Cardiac ventricle fibroblast (primary cell): ENCODE measurements around a stretch of chr6.

GRCh38 chr6:154405979-154406744, 49.6 kb upstream of the IPCEF1 start:
- RAMPAGE, long total RNA = no peak

DNA sequence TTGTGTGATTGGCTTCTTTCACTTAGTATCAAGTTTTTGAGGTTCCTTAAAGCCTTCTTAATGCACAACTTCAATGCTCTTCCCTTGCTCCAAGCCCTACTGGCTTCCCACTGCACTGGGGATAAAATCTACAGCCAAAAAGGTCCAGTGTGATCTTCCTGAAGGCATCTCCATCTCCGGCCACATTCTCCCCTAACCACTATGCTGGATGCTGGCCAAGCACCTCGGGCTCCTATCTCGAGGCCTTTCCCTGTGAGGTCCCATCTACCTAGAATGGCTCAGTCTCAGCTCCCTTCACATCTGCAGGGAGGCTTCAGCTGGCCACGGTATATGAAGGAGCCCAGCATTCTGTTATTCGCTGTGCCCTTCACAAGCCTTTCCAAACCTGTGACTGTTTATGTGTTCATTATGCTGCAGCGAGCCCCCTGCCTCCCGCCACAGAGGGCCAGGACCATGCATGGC, 48.0 kb downstream of the CNKSR3 start:
- RAMPAGE, long total RNA = no peak

- RAMPAGE, long total RNA = no peak
These were observed 1.5 kb downstream of the CNKSR3 start for GRCh38 chr6:154509159-154509297.

DNA sequence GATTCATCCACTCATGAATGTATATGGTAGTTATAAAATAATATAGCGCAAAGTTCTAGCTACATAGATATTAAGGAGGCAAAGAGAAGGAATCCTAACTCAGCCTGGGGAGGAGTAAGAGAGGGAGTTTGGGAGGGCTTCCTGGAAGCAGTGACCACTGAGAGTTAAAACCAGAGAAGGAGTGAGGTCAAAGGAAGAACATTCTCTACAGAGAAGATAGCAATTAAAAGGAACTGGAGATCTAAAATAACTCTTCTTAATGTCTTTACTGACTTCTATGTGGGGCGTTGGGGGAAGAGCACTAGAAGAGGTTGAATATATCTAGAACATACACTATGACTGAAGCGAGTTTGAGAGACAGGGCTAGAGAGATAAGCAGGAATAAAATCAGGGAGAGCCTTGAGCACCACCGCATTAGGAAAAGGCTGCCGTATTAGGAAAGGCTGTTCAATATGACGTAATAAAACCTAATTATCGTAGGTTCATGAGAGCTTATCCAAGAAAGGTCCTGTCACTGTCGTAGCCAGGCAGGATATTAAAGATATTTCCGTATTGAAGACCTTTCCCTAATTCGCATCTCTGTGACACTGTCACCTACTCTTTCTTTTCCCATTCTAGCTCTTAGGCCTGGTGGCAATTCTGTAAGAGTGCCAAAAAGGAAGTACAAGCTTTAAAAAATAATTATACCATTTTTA, 81.9 kb upstream of the CNKSR3 start:
- RAMPAGE, long total RNA = no peak

- RAMPAGE, long total RNA = no peak
These were observed 774 bp downstream of the SCAF8 start for GRCh38 chr6:154733573-154734807.

DNA sequence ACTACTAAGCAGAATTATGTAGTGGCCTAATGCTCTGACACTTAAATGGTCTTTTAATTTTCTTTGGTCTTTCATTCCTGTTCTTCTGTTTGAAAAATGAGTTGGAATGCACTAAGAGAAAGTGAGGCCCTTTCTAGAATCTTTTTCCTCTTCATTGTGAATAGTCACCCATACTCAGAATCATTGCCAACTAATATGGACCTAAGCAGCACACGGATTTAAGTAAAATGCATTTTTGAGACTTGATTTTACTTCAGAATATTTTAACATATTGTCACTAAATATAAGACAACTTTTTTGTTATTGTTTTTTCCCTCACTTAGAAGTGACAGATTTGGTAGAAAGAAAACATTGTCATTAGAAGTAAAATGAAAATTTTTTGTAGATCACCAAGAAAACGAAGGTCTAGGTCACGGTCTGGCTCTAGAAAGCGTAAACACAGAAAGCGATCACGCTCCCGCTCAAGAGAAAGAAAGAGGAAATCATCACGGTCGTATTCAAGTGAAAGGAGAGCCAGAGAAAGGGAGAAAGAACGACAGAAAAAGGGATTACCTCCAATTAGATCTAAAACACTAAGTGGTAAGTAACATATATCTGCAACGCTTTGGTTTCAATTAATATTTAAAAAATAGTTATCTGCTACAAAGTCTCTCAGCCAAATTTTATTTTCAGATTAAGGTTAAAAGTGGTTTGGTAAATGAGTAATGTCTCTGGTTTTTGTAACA, 76.6 kb downstream of the SCAF8 start:
- RAMPAGE, long total RNA = no peak

- RAMPAGE, long total RNA = no peak
These were observed 97.5 kb downstream of the SCAF8 start for GRCh38 chr6:154830597-154831253.

GRCh38 chr6:154872283-154872785, 122.8 kb upstream of the TIAM2 start:
- RAMPAGE, long total RNA = no peak

DNA sequence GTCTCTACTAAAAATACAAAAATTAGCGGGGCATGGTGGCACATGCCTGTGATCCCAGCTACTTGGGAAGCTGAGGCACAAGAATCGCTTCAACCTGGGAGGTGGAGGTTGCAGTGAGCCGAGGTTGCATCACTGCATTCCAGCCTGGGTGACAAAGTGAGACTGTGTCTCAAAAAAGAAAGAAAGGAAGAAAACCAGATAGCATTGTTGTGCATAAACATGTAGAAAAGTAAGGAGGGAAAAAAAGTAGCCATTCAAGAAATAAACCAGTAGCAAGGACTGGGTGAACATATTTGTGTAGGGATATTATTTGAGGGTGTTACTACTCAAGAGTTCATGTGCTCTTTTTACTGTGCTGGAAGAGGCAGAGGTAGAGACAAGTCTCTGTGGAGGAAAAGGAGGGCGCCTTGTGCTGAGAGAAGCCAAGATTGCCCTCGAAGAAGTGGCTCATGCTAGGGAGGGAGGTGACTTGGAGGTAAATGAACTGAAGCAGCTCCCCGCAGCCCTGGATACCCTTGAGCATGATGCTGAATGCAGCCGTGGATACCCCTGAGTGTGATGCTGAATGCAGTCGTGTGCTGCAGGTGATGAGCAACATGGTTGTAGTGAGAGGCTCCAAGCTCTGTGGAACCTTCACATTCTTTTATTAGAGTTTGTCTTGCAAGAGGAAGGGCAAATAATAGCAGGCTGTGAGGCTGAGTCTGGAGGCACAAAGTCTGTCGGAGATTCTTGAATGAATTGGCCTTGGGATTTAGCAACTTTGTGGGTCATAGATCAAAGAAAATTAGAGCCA, 120.5 kb upstream of the TIAM2 start:
- RAMPAGE, long total RNA = no peak

GRCh38 chr6:154891683-154892369, 103.3 kb upstream of the TIAM2 start:
- RAMPAGE, long total RNA = no peak

DNA sequence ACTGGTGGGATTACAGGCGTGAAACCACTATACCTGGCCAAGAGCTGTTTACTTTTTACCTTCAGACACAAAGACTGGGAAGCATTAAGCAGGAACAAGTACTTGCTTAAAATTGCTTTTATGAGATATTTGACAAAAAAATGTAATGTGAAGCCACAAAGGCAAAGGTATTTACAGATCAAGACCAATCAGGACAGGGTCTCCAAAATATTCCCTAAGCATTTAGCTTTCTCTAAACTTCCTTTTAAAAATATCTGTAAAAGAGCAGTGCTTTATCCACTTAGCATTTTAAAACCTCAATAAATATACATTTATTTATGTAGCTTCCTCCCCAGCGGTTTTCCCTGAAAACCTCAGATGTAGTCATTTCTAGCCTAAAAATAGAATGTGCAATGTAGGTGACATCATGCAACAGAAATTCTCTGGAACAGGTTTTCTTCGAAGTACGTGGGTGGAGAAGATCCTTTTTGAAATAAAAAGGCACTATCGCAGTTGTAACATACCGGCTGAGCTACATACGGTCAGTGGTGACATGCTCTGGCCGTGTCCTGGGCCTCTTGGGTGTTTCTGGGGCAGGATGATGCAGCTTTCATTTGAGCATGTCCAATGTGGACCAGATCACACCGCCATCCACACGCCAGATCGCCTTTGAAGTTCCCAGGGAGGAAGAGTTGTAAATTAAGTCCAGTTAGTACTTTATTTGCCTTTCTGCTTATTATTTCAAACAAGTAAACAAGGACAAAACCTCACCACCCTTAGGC, 109.7 kb upstream of the CLDN20 start:
- RAMPAGE, long total RNA = no peak

GRCh38 chr6:155182945-155183626, 80.7 kb upstream of the CLDN20 start:
- RAMPAGE, long total RNA = no peak

DNA sequence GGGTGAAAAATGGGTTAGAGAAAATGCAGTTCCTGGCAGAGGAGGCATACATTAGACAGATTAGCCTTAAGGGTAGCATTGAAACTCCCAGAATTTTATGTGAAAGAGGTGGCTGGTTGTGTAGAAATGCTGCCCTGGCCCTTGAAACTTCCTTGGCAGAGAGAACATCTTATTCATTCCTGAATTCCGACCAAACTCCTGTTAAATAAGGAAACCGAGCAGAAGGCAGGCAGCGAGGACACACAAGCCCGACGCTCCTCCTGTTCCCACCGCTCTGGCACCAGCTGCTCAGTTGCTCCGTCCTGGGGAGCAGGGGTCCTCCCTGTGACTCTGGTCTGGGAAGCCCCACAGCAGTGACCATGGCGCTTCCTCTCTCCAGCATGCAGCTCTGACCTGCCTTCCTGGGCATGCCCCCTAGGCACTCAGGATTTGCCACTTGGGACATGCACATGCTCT, 35.2 kb upstream of the CLDN20 start:
- RAMPAGE, long total RNA = no peak

DNA sequence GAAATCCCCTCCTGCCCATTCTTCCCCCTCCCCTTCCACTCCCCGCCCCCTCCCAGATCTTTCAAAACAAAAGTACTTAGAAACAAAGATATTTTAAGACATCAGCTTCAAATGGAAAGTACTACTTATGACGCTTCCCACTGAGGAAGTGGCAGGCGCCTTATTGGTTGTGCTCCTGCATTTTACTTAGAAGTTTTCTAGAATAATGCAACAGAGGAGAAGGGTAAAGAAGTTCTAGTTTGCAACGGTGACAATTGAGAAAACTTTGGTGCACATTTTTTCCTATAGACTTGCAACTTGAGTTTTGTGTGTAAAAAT, 37.1 kb downstream of the NOX3 start:
- RAMPAGE, long total RNA = no peak

DNA sequence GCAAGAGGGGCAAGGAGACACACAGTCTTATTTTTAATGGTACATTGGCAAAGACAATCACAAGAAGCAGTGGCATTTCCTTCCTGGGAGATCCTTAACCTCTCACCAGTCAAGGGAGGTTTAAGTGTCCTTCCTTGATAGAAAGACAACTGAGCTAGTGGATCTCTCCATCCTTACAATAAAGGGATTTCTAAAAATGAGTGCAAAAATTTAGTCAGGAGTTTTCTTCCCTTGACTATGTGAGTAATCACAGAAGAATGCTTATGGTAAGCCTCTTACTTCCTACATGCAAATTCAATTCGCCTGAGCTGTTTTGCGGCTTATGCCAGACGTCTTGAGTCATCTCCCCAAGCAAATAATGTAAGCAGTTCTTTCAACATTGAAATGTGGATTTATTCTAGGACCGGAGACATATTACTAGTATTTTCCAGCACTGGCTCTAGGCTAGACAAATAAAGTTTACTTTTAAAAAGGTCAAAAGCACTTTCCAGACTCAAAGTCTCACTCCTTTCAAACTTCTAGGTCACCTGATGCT, 37.9 kb upstream of the NOX3 start:
- RAMPAGE, long total RNA = no peak

DNA sequence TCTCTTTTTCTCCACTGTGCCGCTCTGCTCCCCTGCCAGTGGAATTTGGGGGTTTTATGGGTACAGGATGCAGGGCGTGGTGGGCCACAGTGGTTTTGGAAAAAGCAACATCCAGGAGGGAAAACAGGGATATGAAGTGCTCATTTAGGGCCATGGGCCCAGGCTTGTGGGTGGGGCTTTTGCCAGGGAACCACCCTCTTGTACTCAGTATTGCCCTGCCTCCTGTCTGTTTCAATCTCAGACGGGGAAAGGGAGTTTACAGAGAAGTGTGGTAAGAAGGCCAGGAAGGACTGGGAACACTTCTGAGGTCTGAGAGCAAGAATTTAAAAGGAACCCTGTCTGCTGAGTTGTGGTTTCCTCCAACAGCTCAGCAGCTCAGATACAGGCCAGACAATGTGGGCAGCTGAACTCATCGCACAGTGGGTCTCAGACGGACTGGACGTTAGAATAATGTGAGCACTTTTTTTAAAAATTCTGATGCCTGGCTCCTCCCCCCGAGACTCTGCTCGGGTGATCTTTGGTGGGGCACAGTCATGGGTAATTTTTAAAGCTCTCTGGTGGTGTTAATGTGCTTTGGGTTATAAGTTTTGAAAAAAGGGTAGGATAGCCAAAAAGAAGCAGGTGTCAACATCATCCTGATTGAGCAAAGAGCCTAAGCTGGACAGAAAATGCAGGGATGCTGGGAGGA, 354.1 kb upstream of the ARID1B start:
- RAMPAGE, long total RNA = no peak

- RAMPAGE, long total RNA = no peak
These were observed 177.8 kb upstream of the ARID1B start for GRCh38 chr6:156599279-156599792.

- RAMPAGE, long total RNA = no peak
These were observed 14.2 kb downstream of the ARID1B start for GRCh38 chr6:156791194-156792029.

- RAMPAGE, long total RNA = no peak
These were observed 198.4 kb downstream of the ARID1B start for GRCh38 chr6:156975575-156976066.

- RAMPAGE, long total RNA = no peak
These were observed 199.2 kb downstream of the ARID1B start for GRCh38 chr6:156976067-156977157.